ENCODE data around the gene SEPHS1.

DNA sequence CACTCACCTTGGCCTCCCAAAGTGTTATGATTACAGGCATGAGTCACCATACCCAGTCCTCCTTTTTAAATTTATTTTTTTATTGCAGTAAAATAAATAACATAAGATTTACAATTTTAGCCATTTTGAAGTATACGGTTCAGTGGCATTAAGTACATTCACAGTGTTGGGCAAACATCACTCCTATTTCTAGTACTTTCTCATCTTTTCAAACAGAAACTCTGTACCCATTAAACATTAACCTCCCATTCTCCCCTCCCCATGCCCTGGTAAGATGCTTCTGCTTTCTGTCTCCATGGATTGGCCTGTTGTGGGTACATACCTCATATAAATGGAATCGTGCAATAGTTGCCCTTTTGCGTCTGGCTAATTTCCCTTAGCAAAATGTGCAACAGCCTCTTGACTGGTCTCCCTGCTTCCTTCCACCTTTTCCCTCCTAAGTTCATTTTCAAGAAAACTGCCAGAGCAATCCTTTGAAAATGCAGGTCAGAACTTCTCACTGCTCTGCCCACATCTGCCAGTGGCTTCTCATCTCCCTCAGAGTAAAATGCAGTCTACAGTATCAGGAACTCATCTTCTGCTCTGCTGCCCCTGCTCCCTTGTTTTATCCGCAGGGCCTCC lies 44.5 kb upstream of the ECHDC3 start:
- RRBS = no CpG with 5 or more reads among the region's 4 CpGs

GRCh38 chr10:11863734-11864159 lies 40.6 kb downstream of the PROSER2 start:
- RRBS = no CpG with 5 or more reads among the region's 7 CpGs

DNA sequence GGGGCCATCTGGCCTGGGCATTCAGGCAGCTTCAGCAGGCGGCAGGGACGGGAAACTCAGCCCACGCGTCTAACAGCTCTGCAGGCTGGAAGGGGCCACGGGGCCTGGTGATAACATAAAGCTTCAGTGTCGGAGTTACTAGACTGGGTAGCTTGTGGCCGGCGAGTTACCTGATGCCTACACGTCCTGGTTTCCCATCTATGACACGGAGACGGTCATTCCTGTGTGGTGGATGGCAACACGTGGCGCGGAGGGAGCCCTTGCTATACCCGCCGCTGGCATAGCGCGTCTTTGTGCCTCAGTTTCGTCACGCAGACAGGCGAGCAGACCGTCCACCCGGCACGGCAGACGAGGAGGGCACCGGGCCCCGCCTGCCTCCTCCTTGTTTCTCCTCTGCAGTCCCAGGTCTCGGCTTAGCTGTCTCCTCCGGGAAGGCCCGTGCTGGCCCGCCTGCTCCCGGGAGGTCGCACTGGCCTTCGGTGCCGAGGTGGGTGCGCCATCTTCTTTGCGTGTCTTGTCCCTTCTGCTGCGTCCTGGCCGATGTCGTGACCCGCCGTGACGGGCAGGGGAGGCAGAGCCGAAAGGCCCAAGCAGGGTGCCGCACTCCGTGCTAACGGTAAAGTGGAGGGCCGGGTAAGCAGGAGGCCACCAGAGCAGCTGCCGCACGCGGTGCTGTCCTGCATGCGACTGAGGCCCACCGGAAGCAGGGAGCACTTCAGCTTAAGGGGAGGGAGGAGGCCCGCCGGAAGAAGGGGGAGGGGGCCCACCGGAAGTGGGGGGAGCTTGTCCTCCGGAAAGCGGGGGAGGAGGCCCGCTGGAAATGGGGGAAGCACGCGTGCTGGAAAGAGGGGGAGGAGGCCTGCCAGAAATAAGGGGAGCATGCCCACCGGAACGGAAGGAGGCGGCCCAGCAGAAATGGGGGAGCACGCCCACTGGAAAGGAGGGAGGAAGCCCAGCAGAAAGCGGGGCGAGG lies 71.1 kb downstream of the PROSER2 start:
- RRBS = 92% methylated on average over 12 of the region's 67 CpGs

DNA sequence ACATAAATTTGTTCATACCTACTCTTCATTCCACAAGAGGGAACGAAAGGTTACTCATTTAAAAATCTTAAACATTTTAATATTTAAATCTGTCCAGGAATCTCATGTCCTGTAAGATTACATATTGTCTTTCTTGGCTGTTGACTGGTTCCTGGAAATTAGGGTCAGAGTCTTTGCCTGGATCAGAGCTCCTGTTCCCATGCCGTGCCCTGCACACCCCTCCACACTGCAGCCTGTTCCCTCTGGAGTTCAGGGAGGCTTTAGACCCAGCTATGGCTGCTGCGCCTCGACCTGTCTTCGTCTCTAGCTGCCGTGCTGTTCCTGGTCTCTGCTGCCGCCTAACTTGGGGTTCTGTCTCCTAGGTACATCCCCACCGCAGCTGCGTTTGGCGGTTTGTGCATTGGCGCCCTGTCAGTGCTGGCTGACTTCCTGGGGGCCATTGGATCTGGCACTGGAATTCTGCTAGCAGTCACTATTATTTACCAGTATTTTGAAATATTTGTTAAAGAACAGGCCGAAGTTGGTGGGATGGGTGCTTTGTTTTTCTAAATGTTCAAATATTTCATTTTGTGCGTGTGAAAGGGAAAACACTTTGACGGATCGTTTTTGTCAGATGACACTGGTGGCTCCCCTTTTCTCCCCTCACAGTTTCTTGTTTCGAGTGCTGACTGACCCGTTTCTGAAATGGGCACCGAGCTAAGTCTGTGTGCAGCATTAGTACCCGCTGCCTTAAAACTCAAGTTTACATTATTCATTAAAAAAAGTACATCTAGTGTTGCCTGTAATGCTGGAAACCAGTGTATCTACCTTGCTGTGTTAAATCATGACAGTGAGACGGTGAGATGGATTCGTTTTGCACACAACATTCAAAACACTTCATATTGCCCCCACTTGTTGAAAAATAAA lies 31.5 kb downstream of the NUDT5 start:
- RRBS = no CpG with 5 or more reads among the region's 21 CpGs

DNA sequence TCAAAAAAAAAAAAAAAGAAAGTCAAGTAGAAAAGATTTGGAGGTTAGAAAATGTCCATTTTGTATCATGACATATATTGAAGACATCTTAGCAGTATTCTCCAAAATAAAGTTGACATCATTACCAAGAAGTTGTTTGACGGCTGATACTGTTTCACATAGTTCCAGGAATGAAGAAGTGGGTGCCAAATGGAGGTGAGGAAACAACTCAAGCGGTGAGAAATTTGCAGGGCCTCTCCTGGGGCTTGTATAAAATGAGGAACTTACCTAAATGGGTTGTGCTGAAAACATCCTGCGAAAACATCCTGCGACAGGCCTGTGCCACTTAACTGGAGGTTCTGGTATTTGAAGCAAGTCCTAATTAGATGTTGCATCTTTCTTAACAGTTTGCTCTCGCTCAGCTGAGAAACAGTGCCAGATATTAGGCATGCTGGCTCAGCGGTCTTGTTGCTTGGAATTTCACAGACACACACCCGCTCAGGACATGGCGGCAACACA lies 47.8 kb downstream of the CDC123 start:
- RRBS = no CpG with 5 or more reads among the region's 8 CpGs

DNA sequence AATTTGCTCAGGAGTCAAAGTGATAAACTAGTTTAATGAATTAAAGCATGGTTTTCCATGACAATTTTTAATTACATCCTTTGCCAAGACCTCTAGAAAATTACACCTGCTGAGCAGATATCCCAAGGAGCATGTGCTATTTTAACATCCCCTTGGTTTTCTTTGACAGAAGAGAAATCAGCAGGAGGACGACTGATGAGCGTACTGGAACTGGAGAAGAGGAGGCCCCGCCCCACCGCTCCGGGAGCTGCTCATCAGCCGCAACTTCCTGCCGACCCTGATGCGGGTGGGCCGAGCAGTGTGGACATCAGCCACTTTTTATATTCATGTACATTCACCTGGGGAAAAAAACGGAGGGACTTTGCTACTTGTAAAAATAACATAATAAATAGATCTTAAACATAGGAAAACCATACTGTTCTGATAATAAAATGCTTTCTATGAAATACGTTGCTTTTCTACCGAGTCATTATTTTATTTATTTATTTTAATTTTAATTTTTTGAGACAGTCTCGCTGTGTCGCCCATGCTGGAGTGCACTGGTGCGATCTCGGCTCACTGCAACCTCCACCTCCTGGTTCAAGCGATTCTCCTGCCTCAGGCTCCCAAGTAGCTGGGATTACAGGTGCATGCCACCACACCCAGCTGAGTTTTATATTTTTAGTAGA lies 54.3 kb downstream of the CDC123 start:
- RRBS = no CpG with 5 or more reads among the region's 17 CpGs

DNA sequence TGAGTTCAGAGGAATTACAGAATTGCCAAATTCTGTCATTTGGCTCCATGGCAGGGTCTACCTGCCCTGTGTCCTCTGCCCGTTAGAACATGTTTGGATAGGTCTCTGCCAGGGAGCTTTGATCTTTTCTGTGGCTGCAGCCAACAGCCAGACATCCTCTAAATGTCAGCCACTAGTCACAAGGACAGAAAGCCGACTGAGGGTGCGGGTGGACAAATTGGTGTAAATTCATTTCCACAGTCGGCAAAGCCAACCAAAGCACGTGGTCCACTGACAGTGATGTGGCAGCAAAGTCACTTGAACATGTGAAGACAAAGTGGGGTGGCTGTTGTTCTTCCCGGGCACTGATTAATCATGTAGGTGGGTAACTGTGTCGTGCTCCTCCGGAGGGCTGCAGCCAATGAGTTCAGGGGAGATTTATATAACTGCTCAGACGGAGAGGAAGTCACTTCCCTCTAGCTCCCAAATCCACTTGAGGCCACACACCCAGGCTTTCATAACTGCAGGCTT lies 26.7 kb upstream of the CAMK1D start:
- RRBS = 24% methylated on average over 3 of the region's 9 CpGs

GRCh38 chr10:12729768-12730354 lies 271.7 kb downstream of the CCDC3 start:
- RRBS = no CpG with 5 or more reads among the region's 11 CpGs

DNA sequence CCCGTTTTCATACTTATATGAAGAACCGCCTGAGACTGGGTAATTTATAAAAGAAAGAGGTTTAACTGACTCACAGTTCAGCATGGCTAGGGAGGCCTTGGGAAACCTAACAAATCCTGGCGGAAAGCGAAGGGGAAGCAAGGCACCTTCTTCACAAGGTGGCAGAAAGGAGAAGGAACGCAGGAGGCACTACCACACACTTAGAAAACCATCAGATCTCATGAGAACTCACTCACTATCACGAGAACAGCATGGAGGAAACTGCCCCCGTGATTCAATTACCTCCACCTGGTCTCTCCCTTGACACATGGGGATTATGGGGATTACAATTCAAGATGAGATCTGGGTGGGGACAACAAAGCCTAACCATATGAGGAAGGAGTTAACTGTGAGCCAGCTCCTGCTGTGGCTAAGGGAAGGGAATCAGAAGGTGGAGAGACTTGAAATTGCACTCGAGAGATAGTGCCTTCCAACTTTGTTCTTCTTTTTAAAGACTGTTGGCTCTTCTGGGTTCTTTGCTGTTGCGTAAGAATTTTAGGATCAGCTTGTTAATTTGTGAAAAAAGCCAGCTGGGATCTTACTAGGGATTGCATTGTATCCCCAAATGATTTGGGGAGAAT lies 20.9 kb downstream of the OPTN start:
- RRBS = no CpG with 5 or more reads among the region's 9 CpGs

GRCh38 chr10:13347925-13348692 lies at the start of gene SEPHS1:
SEPHS1 (minus strand) TSS chr10:13348293.
- RRBS = 2% methylated on average over 32 of the region's 98 CpGs

DNA sequence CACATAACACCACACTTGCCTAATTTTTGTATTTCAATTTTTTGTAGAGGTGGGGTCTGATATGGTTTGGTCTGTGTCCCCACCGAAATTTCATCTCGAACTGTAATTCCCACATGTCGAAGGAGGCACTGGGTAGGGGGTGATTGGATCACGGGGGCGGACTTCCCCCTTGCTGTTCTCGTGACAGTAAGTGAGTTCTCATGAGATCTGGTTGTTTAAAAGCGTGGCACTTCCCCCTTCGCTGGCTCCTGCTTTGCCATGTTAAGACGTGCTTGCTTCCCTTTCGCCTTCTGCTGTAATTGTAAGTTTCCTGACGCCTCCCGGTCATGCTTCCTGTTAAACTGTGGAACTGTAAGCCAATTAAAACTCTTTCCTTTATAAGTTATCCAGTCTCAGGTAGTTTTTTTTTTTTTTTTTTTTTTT lies 43.0 kb upstream of the SEPHS1 start:
- RRBS = no CpG with 5 or more reads among the region's 12 CpGs

GRCh38 chr10:13705771-13706378 lies 119.1 kb downstream of the PRPF18 start:
- RRBS = no CpG with 5 or more reads among the region's 8 CpGs

- RRBS = no CpG with 5 or more reads among the region's 28 CpGs
These were observed 131.5 kb downstream of the PRPF18 start for GRCh38 chr10:13717896-13719055.

GRCh38 chr10:13853794-13854284 lies 267.1 kb downstream of the PRPF18 start:
- RRBS = no CpG with 5 or more reads among the region's 7 CpGs

- RRBS = no CpG with 5 or more reads among the region's 7 CpGs
These were observed 279.4 kb downstream of the PRPF18 start for GRCh38 chr10:13866101-13866533.

GRCh38 chr10:13887634-13888120 lies 300.9 kb downstream of the PRPF18 start:
- RRBS = no CpG with 5 or more reads among the region's 5 CpGs

DNA sequence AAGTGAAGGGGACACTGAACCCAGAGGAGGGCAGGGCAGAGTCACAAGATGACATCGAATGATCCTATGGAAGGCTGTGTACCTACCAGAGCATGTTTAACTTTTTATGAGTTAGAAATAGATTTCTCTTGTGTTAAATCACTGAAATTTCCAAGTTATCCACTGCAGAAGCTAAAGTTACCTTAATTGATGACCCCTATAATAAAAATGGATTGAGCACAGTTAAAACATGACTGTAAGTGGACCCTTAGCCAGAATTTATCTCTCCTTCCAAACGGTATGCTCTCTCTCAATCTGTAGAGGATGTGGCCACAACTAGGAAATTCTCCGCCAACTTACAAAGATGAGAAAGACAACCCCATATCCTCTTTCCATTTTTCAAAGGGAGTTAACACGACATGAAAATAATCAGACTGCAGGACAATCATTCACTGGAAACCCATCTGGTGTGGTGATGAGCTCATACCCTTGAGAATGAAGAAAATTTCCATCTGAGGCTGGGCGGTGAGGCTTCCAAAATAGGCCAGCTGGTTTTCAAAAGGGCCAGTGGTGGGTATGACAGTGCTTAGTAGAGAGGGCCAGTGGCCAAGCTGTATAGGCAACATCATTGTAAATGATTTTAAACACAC lies 369.7 kb downstream of the FRMD4A start:
- RRBS = no CpG with 5 or more reads among the region's 5 CpGs

DNA sequence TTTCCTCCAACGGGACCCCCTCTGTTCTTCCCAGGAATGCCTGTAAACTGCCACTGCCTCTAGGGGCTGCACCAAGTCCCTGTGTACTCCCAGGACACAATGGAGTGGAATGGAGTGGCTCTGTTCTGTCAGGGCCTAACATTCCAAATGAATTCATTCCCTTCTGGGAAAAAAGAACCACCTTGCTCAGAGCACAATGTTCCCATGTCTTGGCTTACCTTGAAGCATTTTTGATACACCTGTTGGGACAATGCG lies 339.4 kb downstream of the FRMD4A start:
- RRBS = no CpG with 5 or more reads among the region's 2 CpGs

DNA sequence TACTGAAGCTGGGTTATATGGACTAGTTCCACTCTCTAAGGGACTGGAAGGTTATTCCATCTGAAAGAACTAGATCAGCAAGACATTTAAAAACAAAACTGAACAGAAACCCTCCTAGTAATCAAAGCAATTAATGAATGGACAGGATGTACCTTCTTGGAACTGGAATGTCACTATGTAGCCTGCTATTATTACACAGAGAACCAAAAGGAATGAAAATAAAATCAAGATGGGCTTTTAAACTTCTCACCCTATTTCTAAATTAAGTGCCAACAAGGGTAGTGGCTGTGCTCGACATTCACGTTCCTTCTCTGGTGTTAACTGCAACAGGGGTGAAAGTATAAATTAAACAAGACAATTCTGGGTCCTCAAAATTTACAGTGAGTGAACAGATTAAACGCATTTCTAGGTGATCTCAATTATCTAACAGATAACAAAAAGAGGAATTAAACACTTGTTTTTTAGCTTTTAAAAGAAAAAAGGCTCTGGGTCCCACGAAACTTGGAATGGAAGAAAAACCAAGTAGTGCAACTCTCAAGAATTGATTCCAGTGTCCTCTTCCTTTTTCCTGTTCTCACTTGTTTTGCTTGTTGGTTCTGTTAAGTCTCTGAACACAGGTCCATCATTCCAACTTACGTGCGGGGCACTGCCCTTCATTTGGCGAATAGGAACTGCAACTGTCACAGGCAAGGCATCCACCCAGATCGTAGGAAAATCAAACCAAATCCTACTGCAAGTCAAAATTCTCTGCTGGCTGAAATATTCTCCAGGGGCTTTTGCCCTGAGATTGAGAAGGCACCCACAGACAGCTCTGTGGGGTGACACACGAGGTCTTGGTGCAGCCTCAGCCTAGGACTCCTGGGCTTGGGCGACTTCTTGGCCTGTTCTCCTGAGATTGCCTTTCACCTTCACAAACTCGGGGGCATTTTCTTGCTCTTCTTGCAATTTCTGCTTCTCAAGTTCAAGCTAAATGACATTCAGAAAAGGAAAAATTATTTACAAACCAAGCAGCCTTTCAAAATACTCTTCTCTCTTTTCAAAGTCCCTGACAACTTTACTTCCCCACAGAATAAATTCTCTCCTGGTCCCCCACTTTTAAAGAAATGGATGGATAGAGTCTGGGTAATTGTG lies 190.0 kb upstream of the FRMD4A start:
- RRBS = no CpG with 5 or more reads among the region's 11 CpGs

- RRBS = no CpG with 5 or more reads among the region's 6 CpGs
These were observed 182.7 kb downstream of the FAM107B start for GRCh38 chr10:14591902-14592544.